SUDHL5 (cell line): ENCODE results near the gene ACIN1.

DNA sequence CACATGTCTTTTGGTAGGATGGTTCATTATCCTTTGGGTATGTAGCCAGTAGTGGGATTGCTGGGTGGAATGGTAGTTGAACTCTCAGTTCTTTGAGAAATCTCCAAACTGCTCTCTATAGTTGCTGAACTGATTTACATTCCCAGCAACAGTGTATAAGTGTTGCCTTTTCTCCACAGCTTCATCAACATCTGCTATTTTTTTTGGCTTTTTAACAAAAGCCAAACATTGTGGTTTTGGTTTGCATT lies 190.6 kb upstream of the OR4E1 start:
- PRO-cap = no peak

- PRO-cap = no peak
Observed at GRCh38 chr14:22002775-22003316, 329.2 kb upstream of the OR4E1 start.

GRCh38 chr14:22071093-22071656 lies 397.6 kb upstream of the OR4E1 start:
- PRO-cap = no peak

- PRO-cap = no peak
Observed at GRCh38 chr14:22105005-22105732, 431.6 kb upstream of the OR4E1 start.

DNA sequence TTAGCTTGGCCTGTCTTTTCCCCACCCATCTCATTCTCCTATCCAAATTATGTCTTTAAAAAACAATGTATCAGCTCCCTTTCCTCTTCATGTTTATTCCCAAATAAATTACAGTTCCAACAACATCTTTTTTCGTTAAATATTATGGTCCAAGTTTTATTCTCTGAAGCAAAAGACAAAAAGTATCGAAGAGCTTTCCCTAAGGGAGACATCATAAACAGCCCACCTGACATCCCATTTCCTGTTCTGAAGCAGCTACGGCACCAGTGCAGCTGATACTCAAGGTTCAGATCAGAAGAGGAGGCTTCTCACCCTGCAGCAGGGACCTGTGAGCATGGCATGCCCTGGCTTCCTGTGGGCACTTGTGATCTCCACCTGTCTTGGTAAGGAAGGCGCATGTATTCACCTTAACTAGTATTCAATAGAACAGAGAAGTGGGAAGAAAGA lies 308.2 kb downstream of the DAD1 start:
- PRO-cap = no peak

- PRO-cap = unidirectional peak, plus-strand start at chr14:22433296
Observed at GRCh38 chr14:22433034-22433566, 155.9 kb downstream of the DAD1 start.

- PRO-cap = unidirectional peak, plus-strand start at chr14:22490061; bidirectional peak, plus-strand start at chr14:22490992, minus-strand start at chr14:22490962
Observed at GRCh38 chr14:22489918-22491058, 98.7 kb downstream of the DAD1 start.

GRCh38 chr14:22515221-22515977 lies 73.6 kb downstream of the DAD1 start:
- PRO-cap = bidirectional peak, plus-strand start at chr14:22515752, minus-strand start at chr14:22515592

DNA sequence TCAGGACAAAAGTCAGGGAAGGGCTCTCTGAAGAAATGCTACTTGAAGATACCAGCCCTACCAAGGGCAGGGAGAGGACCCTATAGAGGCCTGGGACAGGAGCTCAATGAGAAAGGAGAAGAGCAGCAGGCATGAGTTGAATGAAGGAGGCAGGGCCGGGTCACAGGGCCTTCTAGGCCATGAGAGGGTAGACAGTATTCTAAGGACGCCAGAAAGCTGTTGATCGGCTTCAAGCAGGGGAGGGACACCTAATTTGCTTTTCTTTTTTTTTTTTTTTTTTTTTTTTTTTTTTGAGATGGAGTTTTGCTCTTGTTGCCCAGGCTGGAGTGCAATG lies 40.7 kb downstream of the DAD1 start:
- PRO-cap = no peak

DNA sequence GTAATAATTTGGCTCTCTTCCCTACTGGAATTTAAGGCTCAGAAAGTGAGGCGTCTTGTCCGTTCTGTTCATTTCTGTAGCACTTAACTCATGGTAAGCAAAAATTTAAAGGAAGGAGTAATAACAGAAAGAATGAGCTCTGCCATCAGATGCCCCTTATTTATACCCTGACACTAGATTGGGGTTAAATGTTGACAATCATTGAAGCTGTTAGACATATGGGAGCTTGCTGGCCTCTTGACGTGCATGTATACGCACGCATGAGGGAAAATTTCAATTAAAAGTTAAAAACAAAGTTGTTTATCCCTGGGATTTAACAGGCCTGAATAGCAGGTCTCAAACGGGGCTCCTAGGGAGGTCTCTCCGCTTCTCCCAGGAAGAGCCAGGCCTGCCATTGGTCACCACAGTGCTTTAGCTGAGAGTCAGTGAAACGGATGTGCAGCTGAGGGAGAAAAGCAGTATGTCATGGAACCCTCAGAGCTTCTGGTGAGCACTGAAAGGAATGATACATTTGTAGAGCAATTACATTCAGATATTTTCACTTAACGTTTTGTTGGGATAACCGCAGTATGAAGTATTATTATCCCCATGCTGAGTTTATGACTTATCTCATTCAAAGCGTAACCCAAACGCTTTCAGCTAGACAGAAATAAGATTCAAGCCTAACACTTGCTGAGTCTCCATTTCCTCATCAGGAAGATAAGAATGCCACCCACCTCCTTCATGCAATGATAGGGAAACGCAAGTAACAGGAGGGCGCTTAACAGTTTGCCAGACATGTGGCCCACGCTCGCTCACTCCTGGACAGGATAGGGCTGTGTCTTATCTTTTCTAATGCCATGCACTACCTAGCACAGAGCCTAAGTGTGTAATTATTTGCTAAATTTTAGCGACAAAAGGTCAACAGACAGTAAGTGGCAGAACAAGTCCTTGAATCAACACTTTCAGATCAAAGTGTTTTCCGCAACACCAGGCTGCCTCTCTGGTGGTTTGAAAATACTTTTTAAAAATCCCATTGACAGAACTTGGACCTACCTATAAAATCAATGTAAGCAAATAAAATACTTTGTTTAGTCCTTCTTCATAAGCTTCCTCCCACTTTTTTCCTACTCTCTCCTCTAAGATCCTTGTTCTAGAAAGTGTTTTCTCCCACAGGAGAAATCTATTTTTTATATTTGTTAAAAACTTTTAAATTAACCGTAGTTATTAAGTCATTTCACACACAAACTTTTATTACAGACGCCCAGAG lies 28.2 kb downstream of the DAD1 start:
- PRO-cap = no peak

GRCh38 chr14:22821936-22823137 lies 7.1 kb upstream of the SLC7A7 start:
- PRO-cap = bidirectional peak, plus-strand start at chr14:22823020, minus-strand start at chr14:22822919

DNA sequence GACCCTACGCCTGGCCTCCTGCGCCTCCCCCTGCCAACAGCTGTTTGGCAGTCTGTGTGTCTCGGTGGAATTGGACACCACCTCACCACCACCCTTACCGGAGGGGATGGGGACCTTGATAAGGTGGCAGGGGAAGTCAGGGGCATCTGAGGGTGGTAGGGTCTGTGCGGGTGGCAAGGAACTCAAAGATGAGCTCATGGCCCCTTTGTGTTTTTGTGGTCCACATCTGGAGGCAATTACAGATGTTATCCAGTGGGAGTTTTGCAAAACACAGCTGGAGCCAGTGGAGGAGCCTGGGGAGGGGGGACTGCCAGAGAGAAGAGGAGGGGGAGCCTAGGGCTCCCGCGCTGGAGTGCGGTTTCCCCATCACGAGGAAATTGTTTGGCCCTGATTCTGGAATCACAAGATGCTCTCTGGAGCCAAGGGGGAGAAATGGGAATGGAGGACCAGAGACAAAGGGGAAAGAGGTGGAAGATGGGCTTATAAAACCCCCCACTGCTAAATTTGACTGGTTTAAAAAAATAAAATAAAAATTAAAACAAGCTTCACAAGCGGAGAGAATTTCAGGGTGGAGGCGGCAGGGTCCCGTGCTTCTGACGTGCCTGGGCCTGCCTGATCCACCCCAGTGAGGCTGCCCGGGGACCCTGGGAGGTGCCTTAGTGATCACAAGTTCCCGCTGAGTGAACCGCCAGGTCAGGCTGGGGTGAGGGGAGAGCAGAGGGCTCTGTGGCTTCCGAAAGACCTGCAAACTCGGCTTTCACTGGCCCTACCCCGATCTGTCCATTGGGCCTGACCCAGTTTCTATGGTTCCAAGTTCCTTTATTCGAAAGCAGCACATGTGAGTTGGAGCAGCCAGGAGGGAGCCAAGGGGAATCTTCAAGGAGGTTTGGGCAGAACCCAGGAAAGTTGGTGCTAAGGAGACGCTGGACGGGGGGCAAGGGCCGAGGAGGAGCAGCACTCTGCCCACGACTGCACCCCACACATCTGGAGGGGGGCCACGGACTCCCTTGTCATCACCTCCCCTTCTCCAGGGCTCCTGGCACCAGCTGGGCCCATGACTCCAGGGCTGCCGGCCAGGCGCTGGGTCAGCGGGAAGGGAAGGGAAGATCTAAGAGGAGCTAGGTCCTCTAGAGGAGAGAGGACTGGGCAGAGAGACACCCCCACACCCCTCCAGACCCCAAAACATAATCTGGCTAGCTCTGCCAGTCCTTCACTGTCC lies 12.7 kb downstream of the MMP14 start:
- PRO-cap = no peak

DNA sequence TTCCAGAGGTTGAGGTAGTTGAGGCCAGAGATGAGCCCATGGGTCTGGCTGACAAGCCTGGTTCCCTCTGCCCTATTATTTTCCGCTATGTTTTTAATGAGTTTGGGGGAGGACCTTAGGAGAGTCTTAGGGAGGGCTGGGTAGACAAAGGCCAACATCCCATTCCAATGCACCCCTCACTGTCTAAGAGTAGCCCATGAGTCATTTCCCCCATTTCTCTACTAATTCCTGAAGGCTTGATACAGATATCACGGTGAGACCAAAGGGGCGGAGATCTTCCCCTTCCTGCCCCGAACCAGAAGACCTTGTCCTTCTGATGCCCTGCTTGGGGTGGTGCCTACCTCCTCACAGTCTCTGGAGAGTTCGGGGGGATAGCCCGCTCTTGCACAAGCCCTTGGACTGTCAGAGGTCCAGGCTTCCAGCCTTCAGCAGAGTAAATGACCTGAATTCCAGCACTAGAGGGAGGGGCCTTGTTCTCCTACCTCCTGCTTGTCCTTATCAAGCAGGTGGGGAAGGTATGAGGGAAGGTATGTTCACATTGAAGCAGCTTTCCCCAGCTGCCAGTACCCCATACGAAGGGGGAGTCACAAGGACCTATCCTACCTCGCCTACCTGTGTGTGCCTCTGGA lies 3.5 kb downstream of the PSMB11 start:
- PRO-cap = no peak

GRCh38 chr14:23071187-23071832 lies 14.0 kb upstream of the CDH24 start:
- PRO-cap = bidirectional peak, plus-strand start at chr14:23071656, minus-strand start at chr14:23071512

DNA sequence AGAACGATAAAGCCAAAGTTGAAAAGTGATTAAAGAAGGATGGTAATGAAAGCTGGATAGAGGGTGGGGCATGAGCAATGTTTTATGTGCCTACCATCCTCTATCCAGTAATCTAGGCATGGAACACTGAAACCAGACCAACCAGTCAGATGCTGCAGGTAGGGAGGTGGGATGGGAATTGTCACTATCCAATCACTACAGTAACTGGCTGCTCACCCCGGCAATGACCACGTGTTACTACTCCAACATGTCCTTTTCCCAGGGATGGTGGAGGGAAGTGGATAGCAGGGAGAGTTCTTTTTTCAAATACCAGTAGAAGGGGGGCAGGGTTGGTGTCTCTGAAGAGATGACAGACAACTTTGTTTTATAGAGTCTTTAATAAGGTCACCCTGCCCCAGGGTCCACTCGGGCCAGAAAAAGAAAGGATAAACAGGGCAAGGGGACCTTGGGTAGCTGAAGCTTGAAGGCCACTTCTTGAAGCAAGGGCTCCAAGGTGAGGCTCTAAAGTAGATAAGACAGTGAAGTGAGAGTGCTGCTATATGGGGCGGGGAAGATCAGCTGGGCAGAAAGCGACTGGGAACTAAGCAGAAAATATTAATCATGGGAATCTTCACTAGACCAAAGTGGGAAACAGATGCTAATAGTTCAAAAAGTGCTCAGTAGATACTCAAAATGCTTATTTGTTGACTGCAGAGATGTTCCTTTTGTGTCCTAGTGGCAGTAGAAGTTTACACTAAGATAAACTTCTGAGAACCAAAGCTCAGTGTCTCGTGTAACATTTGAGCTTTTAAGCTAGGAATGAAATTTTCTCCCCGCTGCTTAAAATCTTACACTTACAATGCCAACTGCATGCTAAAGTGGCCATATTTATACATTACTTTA lies 14.8 kb upstream of the CDH24 start:
- PRO-cap = no peak

DNA sequence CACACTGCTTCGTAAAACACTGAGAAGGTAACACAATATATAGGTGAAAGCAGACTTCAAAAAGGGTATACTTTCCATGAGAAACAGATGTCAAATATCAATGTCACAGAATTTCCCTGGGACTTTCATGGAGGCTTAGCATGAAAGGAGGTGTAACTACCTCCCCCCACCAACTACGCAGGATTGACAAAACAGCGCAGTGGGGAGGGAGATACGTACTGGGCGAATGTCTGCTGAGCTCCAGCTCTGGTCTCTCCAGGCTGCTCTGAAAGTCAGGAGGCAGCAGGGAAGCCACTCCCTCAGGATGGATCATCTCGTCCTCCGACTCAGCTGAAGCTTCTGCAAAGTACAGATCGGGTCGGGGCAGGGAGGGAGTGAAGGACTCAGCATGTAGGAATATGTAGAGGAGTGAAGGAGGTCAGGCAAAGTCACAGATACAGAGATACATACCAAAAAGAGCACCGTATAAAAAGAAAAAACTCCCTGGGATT lies 5.1 kb downstream of the ACIN1 start:
- PRO-cap = no peak

DNA sequence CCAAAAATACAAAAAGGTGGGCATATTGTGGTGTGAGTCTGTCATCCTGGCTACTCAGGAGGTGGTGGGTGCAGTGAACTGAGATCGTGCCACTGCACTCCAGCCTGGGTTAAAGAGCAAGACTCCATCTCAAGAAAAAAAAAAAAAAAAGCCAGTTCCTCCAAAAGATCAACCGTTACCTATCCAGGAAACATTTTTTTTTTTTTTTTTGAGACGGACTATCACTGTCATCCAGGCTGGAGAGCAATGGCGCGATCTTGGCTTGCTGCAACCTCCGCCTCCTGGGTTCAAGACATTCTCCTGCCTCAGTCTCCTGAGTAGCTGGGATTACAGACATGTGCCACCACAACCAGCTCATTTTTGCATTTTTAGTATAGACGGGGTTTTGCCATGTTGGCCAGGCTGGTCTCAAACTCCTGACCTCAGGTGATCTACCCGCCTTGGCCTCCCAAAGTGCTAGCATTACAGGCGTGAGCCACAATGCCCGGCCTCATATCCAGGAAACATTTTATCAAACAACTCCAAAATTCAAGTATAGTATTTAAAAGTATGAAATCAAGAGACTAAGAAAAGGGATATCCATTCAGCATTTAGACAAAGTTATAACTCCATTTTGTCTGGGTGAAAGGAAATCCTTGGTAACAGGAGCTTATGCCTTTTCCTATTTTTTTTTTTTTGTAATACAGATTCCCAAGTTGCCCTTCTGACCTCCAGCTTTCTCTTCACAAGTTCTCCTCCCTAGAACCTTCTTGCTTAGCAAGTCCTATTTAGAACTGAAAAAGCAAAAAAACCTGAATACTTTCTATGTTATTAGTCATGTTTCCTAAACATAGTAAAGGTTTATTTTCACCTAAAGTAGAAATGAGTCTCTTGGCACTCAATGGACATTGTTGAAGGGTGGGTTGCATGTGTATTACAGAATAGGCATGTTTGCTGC lies 3.2 kb downstream of the ACIN1 start:
- PRO-cap = no peak

DNA sequence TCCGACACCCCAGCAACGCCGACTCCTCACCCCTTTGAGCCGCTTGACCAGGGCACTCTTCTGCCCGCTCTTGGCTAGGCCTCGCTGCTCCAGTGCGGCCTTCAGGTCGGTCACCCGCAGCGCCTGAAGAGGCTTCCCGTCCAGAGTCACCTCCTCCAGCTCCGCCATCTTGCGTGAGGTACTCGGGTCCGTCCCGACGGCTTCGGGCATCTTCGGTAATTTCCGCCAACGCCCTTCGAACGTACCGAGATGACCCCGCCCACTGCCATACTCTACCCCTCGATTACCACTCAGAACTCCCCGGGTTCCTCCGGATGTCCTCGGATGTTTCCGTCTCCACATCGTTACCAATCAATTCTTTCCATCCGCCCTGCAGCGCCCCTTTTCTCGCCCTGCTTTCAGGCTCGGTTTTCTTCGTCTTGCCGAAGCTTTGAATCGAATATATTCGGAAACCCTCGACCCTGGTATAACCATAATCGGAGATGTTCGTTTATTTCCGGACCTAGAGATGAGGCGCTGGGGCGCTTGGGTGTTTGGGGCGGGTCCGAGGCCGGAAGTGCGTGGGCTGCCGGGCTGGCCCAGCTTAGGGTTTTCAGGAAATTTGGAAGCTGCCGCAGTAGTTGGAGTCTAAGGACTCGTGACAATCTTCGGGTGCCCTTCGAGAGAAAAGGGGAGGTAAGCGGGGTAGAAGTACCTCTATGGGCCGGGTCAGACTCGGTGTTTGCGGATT lies at the start of gene ACIN1:
Gene ACIN1, minus strand, starts transcription at position 192 of the 730 bp plus-strand sequence.
- PRO-cap = unidirectional peak, minus-strand start at position 184 of the sequence; unidirectional peak, plus-strand start at position 614 of the sequence

GRCh38 chr14:23121295-23121886 lies 2.3 kb upstream of the CEBPE start:
- PRO-cap = no peak

DNA sequence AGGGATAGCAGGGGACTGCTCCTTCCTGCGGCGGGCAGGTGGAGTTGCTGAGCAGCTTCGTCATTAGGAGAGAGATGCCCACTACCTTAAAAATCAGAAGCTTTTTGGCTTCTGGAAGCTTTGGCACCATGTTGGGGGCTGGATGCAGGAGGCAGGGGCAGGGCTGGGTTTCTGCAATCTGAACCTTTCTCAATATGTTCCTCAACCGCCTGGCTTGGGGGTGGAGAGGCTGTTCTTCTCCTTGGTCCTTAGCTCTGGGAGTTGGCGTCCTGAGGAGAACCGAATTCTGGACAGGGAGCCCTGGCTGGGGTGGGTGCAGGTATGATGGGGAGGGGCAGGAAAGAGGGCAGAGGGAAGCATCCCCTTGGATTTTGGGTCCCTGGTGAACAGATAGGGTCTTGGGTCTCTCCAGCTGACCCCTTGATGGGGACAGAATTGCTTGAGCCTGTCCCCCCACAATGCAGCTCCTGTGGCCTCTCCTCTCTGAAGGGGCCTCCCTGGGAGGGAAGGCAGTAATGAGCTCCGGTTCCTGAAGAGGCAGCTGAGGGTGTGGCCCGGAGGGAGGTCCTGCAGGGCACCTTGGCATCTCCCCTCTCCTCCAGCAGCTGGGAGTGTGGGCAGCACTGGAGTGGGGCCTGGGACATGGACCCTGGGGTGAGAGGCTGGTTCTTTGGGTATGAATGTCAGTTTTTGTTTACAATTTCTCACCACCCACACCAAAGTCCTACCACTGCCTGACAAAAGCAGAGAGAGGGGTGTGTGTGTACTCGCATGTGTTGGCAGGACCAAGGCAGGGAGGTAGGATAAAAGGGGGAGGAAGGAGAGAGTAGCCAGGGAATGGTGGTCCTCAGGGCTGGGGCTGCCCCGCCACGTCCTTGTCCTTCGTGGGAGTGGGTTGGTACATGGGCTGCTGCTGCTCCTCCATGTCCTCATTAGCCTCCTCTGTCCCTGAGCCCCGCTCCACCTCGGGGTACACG lies 7.6 kb upstream of the CEBPE start:
- PRO-cap = no peak